Subcutaneous adipose tissue (tissue), 3 donors: ENCODE results near the genes KLK5, SIGLEC7 and SIGLEC14.

DNA sequence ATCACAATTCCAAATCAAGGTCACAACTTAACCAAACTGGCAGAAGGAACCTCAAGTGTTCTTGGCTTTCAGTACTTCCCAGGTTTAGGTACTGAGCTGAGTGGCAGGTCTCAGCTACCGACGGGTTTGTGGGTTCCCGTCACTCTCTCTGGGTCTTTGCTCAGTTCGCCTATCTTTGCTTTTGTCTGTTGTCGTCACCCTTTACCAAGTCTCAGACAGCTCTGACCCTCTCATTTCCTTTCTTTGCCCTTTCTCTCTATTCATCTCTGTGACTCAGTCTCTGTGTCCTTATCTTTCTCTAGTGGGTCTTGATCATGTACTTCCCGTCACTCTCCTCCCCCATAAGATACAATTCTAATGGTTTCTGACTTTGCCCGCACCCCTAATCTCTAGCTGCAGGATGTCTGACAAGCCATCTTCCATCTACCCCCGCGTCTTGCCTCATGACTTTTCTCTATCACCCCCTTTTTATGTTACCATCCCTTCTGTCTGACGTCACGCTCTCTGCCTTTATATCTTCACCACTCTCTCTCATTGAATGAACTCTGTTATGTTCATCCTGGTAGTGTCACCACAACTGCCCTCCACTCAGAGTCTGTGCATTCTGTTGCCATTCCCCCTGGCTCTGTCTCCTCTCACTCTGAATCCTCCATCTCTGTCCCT, 33.4 kb upstream of the LRRC4B start:
- PRO-cap: no peak
- RAMPAGE, long total RNA, 3 experiments: no peak in any of the 3 experiments

- PRO-cap: unidirectional peak, minus-strand start at chr19:50658103; unidirectional peak, plus-strand start at chr19:50658438; unidirectional peak, plus-strand start at chr19:50658489
- RAMPAGE, long total RNA, 3 experiments: no peak in any of the 3 experiments
Observed at GRCh38 chr19:50657682-50658837, 8.8 kb downstream of the C19orf81 start.

GRCh38 chr19:50679249-50679958, 30.2 kb downstream of the C19orf81 start:
- PRO-cap: no peak
- RAMPAGE, long total RNA, 3 experiments: no peak in any of the 3 experiments

GRCh38 chr19:50835429-50836597, 2.4 kb upstream of the KLK15 start:
- PRO-cap: no peak
- RAMPAGE, long total RNA, 3 experiments: no peak in any of the 3 experiments

- PRO-cap: no peak
- RAMPAGE, long total RNA, 3 experiments: no peak in any of the 3 experiments
Observed at GRCh38 chr19:50875960-50876500, 2.8 kb downstream of the KLK2 start.

GRCh38 chr19:50952656-50953512, at the start of gene KLK5:
Gene KLK5, minus strand, starts transcription at chr19:50953038.
- PRO-cap: no peak
- RAMPAGE, long total RNA, 3 experiments: no peak in any of the 3 experiments

DNA sequence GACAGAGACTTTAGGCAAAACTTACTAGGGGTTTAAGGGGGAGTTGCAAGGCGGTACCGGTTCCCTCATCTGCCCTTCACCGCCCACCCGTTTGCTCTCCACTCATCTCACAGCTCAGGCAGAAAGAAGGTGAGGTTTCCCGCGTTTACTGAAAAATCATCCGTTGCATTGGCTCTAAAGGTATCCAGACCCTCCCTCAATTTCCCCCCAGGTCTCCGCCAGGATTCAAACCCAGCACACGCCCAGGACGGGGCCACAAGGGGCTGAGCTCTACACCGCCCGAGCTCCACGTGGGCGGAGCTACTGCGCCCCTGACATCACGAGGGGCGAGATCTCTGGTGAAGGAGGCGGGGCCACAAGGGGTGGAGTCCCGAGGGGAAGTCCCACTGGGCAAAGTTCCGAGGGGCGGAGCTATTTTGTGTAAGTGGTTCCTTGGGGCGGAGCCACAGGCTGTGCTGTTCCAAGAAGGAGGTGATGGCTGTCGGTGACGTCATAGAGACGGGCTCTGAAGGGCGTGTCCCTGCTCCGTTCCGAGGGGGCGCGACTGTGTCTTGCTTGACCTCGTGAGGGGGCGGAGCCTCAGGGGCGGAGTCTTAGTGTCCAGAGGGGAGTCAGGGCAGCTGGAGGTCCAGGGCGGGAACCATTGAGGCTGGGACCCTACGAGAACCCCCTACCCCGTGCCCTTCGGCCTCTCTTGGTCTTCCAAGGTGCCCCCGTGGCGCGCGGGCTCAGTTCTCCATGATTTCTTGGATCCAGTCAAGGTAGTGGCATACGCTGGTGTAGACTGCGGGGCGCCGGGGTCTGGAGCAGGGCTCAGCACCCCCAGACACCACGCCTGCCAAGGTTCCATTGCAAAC, 1.2 kb upstream of the KLK8 start:
- PRO-cap: no peak
- RAMPAGE, long total RNA, 3 experiments: no peak in any of the 3 experiments

DNA sequence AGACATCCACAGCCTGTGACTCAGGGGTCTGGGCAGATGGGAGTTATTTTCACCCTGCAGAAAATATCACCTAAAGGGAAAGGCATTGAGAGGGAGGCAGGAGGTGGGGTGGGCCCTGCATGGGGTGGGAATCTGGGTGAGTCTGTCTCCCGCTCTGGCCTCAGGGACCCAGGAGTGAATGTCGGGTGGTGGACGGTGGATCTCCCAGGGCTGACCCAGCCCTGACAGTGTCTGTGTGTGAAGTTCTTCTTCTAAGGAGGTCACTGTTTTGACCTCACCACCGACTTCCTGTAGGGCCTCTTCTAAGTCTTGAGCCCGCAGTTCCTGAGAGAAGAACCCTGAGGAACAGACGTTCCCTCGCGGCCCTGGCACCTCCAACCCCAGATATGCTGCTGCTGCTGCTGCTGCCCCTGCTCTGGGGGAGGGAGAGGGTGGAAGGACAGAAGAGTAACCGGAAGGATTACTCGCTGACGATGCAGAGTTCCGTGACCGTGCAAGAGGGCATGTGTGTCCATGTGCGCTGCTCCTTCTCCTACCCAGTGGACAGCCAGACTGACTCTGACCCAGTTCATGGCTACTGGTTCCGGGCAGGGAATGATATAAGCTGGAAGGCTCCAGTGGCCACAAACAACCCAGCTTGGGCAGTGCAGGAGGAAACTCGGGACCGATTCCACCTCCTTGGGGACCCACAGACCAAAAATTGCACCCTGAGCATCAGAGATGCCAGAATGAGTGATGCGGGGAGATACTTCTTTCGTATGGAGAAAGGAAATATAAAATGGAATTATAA, at the start of gene SIGLEC7:
Gene SIGLEC7, plus strand, starts transcription at position 318 of the 790 bp plus-strand sequence.
- PRO-cap: bidirectional peak, plus-strand start at position 478 of the sequence, minus-strand start at position 388 of the sequence
- RAMPAGE, long total RNA, 3 experiments: start-site peak on the plus strand in 2 of 3 experiments, centred at positions 520 to 530 of the sequence, 17 to 109 reads per replicate

GRCh38 chr19:51393750-51394778, 3.7 kb upstream of the C19orf84 start:
- PRO-cap: unidirectional peak, minus-strand start at chr19:51394123; unidirectional peak, minus-strand start at chr19:51394218
- RAMPAGE, long total RNA, 3 experiments: no peak in any of the 3 experiments

GRCh38 chr19:51461589-51462042, 3.4 kb upstream of the SIGLEC8 start:
- PRO-cap: no peak
- RAMPAGE, long total RNA, 3 experiments: no peak in any of the 3 experiments

DNA sequence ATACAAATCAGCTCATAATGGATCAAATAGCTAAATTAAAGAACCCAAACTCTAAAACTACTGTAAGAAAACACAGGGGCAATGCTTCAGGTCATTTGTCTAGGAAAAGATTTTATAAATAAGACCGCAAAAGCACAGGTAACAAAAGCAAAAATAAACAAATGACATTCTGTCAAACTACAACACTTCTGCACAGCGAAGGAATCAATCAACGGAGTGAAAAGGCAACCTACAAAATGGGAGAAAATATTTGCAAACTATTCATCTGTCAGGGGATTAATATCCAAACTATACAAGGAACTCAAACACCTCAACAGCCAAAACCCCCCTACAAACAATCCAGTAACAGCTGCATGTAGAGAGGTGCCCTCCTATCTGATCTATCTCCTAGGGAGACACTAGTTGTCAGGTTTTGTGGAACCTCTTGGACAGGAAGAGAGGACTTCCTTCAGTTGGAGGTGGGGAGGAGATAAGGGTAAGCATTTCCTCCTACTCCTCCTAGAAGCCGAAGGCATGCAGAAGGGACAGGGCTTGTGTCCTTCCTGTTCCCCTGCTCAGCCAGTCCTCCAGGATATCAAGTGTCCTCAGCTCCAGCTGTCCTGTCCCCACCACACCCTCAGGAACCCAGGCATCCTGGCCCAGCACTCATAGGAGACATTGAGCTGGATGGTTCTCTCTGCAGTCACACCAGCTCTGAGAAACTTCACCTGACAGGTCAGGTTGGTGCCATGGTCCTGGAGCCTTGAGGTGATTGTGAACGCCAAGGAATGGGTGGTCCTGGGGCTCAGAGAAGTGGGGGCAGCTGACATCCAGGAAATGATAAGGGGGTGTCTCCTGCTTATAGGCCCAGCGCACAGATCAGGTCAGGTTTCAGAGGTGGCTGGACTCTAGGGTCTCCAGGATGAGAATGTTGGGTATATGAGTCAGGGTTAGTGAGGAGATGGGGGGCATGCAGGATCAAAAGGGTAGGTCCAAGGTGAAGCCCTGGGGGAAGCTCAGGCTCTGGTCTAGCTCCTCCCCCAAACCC, 9.8 kb upstream of the SIGLEC8 start:
- PRO-cap: no peak
- RAMPAGE, long total RNA, 3 experiments: no peak in any of the 3 experiments

GRCh38 chr19:51473195-51473638, 15.0 kb upstream of the SIGLEC8 start:
- PRO-cap: no peak
- RAMPAGE, long total RNA, 3 experiments: no peak in any of the 3 experiments

GRCh38 chr19:51593361-51593779, 22.3 kb downstream of the ZNF175 start:
- PRO-cap: no peak
- RAMPAGE, long total RNA, 3 experiments: no peak in any of the 3 experiments

DNA sequence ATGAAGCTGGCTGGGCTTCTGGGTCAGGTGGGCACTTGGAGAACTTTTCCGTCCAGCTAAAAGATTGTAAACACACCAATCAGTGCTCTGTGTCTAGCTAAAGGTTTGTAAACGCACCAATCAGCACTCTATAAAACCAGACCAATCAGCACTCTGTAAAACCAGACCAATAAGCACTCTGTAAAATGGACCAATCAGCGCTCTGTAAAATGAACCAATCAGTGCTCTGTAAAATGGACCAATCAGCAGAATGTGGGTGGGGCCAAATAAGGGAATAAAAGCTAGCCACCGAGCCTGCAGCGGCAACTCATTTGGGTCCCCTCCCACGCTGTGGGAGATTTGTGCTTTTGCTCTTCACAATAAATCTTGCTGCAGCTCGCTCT, 27.9 kb downstream of the ZNF175 start:
- PRO-cap: no peak
- RAMPAGE, long total RNA, 3 experiments: no peak in any of the 3 experiments

GRCh38 chr19:51646662-51646997, at the start of gene SIGLEC14:
Gene SIGLEC14, minus strand, starts transcription at chr19:51646825.
- PRO-cap: no peak
- RAMPAGE, long total RNA, 3 experiments: no peak in any of the 3 experiments

DNA sequence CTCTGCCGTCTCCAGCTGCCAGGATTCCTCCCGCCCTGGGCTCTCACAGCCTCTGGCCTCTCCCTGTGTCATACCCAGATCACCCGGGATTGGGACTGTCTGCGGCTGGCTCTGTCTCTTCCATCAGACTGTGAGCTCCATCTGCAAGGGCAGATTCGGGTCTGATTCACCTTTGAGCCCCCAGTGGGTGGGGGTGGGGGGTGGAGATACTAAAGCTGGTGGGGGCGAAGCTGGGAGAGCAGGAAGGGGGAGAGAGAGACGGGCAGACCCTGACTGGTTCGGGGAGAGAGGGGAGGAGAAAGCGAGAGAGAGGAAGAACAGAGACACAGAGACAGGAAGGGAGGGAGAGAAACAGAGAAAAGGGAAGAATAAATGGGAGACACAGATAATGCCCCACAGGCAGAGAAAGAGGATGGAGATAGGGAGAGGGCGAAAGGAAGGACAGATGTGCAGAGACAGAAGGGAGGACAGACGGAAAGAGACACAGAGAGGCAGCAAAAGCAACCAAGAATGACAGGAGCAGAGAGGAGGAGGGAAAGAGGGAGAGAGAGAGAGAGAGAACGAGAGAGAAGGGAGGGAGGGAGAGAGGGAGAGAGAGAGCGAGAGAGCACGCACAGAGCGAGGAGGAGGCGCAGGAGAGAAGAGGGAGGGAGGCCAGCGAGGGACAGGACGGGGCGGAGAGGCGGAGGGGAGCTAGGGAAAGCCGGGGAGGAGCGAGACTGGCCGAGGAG, 4.6 kb upstream of the SPACA6 start:
- PRO-cap: bidirectional peak, plus-strand start at position 77 of the sequence, minus-strand start outside the sequence; bidirectional peak, plus-strand start outside the sequence, minus-strand start at position 671 of the sequence
- RAMPAGE, long total RNA, 3 experiments: no peak in any of the 3 experiments

DNA sequence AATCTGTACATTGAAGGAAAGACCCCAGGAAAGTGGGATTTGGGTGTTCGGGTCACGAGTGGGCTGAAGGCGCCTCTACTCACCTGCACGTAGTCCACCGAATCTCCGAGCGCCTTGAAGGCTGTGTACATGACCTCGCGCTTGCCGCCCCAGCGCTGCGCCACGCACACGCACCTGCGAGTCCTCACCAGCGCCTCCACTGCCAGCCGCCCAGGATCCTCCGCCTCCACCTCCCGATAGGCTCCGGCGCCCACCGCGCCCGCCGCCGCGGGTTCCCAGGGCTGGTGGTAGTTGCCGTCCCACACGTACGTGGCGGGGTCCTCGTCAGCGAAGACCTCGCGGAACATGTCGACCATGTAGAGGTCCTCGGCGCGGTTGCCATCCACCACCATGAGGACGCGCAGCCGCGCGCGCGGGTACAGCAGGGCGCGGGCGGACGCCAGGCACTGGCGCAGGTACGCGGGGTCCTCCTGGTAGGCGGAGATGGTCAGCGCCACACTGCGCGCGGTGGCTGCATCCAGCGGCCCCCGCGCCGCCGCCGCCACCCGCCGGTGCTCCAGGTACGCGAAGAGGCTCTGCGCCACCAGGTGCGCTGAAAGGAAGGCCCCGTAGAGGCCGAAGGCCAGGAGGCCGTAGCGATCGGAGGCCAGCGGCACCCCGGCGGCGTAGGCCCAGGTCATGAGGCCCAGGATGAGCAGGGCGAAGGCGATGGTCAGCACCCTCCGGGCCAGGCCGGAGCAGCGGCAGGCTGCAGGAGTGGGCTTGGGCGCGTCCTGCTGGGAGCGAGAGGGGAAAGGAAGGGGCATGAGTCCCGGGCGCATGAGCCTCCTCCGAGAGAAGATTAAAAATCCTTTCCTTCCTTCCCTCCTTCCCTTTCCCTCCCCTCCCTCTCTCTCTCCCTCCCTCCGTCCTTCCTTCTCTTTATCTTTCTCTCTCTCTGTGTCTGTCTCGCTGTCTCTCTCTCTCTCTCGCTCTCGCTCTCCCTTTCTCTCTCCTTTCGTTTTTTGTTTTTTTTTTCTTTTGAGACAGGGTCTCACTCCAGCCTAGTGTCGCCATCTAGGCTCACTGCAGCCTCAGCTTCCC, 4.3 kb downstream of the HAS1 start:
- PRO-cap: no peak
- RAMPAGE, long total RNA, 3 experiments: no peak in any of the 3 experiments

GRCh38 chr19:51802164-51802523, 7.2 kb downstream of the FPR3 start:
- PRO-cap: unidirectional peak, plus-strand start at chr19:51802248
- RAMPAGE, long total RNA, 3 experiments: no peak in any of the 3 experiments

GRCh38 chr19:52230876-52231517, 38.4 kb upstream of the ZNF766 start:
- PRO-cap: no peak
- RAMPAGE, long total RNA, 3 experiments: no peak in any of the 3 experiments

GRCh38 chr19:52234431-52235233, 34.8 kb upstream of the ZNF766 start:
- PRO-cap: no peak
- RAMPAGE, long total RNA, 3 experiments: no peak in any of the 3 experiments